ENCODE measurements around the gene BEND7.

- RRBS, result no CpG with 5 or more reads among the region's 3 CpGs
Measured at GRCh38 chr10:12720362-12720770, 281.1 kb downstream of the CCDC3 start.

DNA sequence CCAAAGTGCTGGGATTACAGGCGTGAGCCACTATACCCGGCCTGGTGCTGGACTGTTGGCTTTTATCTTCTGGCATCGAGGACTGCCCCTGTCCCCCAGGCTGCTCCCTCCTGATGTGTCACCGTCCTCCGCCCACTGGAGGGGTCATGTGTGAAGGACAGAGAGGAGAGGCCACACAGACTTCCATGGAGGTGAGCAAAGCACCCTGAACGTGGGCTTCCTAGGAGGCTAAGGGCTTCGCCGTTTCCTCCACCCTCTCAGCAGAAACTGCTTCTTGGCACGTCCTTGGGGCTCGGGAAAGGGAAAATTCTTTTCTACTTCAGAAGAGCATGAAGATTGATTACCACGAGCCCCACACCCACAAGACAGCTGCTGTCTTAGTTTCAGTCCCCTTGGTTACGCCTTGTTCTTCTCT lies 218.3 kb downstream of the CCDC3 start:
- RRBS, result no CpG with 5 or more reads among the region's 12 CpGs

DNA sequence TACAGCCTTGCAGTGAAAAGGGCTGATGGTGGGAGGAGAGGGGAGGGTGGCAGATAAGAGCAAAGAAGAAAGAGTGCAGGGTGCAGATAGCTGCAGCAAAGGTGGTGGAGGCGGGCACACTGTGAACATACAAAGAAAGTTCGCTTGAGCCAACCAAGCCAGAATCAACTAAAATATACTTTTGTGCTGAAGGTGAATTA lies 8.1 kb upstream of the OPTN start:
- RRBS, result no CpG with 5 or more reads among the region's 2 CpGs

- RRBS, result no CpG with 5 or more reads among the region's 8 CpGs
Measured at GRCh38 chr10:13109988-13110552, 10.1 kb downstream of the OPTN start.

GRCh38 chr10:13118206-13118745 lies 18.3 kb downstream of the OPTN start:
- RRBS, result no CpG with 5 or more reads among the region's 7 CpGs

GRCh38 chr10:13184734-13185593 lies 23.6 kb downstream of the MCM10 start:
- RRBS, result no CpG with 5 or more reads among the region's 5 CpGs

DNA sequence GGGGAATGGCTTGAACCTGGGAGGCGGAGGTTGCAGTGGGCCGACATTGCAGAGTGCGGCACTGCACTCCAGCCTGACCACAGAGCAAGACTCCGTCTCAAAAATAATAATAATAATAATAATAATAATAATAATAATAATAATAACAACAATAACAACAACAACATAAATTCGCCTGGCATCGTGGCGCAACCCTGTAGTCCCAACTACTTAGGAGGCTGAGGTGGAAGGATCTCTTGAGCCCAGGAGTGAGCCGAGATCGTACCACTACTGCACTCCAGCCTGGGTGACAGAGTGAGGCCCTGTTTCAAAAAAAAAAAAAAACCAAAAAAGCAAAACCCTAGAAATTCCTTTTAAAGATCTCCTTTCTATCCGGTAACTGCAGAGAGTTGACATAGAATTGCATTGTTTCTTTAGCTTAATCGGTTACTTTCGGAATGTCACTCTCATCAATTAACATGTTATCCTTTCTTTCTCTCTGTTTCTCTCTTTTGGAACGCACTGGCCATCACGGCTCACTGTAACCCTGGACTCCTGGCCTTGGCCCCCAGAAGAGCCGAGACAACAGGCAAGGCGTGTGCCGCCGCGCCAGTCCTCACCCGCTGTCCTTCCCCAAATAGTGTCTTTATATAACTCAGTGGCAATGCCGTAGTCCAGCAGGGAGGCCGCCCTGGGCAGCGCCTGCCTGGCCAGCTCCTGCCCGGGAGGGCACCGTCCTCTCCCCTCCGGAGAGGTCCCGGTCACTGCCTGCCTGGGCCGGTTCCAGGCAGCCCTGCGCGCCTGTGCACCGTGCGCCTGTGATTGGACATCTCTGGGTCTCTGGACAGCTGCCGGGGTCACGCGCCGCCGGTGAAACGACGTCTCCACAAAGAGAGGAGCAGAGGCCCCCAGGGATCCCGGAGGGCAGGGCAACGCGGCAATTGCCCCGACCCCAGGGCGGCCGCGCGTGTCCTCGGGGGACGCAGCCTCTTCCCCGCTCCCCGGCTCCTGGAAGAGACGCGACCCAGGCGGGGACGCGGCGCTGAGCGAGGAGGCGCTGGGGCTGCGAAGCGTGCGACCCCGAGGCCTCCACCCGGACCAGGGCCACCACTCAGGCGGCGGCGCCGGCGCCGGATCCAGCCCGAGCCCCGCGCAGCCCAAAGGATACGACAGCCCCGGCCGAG lies 662 bp downstream of the PHYH start:
- RRBS, result 2% methylated on average over 25 of the region's 76 CpGs

DNA sequence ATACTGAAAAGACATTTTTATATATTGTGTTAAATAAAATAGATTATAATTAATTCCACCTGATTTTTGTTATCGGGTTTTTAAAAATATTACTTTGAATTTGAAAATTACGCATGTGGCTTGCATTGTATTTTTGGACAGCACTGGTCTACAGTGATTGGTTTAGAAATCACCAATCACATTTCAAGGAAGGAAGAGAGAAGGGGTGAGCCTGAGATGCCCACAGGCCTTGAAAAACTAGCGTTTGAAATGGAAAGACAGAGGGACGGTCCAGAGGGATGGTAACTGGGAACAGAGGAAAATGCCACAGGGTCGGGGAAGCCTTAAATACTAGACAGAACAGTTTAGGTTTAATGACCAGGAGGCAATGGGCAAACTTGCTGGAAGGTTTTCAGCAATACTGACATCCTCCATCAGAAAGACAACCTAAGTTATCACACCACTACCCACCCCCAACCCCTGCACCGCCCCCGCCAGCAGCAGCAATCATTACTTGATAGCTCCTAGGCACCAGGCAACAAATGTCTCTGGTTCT lies 7.0 kb downstream of the SEPHS1 start:
- RRBS, result no CpG with 5 or more reads among the region's 7 CpGs

DNA sequence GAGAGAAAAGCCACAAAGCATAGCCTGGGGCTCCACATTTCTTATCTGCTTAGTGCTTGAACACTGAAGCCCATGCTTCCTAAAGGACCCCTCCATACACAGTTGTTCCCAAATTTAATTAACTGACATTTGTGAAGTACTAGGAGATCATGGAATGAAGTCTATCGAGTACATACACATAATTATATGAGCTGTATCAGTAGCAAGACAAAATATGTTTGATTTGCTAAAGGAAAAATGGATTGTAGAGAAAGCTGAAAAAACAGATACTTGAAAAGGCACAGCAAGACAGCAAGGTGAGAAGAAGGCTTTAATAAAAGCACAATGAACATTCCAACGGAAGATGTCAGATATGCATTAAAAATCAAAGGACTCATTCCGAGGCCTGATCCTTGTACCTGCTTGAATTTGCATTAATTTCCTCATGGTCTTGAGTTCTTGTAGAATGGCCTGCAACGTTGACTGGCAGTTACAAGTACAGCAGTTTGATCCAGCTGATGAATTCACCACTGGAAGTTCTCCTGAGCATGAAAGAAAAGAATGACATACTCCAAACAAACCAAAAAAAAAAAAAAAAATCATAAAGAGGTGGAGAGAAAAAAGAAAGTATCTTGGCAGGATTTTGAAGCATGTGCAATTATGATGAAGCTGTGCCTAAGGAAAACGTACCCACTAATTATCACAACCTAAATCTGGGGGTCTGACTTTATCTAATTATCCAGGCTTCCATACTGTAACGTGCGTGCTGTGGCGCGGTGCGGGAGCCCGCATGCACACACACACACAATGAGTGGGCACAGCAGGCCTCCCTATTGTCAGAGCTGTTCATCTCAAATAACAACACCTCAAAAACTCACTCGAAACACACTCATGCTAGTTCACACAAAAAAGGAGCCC lies 32.2 kb downstream of the BEND7 start:
- RRBS, result no CpG with 5 or more reads among the region's 12 CpGs

- RRBS, result 1% methylated on average over 84 of the region's 168 CpGs
Measured at GRCh38 chr10:13528391-13529430, at the start of gene BEND7. Gene BEND7, minus strand, starts transcription at chr10:13529014.

DNA sequence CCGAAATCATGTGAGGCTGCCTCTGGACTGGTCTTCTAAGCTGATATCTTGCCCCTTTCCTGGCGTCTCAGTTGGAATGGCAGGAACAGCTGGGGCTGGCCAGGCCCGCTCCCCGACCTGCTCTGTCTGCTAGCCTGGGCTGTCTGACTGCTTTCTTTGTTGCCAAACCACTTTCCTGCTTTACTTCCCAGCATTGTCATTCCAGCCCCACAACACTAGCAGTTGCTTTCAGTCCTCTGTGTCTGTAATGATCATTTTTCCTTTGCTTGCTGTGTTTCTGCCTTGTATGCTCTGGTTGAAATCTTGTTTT lies 21.5 kb downstream of the PRPF18 start:
- RRBS, result no CpG with 5 or more reads among the region's 4 CpGs

GRCh38 chr10:13625004-13625630 lies 38.4 kb downstream of the PRPF18 start:
- RRBS, result no CpG with 5 or more reads among the region's 9 CpGs

- RRBS, result no CpG with 5 or more reads among the region's 8 CpGs
Measured at GRCh38 chr10:13648520-13648898, 61.7 kb downstream of the PRPF18 start.

DNA sequence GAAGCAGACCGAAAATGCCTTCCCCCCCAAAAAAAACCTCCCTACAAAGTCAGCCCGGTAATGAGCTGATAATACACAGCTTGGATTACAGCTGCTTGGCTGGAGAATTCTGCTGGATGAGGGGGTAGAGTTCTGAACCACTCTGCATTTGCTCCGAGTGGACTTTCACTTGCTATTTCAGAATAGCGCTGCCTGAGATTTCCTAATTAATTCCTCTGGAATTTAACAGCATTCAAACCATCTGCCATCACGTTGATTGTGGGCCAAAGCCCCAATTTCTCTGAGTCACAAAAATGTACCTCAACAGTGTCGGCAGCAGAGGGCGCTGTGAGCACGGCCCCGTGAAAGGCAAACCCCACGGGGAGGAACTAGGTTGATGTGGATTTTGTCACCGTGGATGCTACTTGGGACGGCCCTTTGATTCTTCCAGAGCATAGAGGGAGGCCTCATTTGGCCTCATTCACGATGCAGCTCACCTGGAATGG lies 73.1 kb downstream of the PRPF18 start:
- RRBS, result no CpG with 5 or more reads among the region's 13 CpGs

DNA sequence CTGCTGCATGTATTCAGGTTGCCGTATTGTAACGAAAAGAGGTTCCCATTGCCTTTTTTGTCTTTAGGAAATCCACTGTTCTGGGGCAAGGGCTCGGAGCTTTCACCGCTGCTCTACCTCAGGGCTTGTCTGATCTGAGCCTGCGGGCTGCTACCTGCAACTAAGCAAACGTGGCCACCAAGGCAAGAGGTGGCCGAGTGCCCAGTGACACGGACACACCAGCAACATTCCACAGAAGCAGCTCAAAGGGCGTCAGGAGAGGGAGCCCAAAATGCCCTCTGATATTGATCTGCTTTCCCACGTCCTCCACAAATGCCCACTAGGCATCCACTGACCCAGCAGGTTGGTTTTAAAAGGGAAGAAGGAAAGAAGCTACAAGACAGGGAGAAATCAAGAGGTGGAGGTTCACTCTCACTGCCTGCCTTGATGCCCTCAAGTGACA lies 92.9 kb downstream of the PRPF18 start:
- RRBS, result no CpG with 5 or more reads among the region's 10 CpGs

DNA sequence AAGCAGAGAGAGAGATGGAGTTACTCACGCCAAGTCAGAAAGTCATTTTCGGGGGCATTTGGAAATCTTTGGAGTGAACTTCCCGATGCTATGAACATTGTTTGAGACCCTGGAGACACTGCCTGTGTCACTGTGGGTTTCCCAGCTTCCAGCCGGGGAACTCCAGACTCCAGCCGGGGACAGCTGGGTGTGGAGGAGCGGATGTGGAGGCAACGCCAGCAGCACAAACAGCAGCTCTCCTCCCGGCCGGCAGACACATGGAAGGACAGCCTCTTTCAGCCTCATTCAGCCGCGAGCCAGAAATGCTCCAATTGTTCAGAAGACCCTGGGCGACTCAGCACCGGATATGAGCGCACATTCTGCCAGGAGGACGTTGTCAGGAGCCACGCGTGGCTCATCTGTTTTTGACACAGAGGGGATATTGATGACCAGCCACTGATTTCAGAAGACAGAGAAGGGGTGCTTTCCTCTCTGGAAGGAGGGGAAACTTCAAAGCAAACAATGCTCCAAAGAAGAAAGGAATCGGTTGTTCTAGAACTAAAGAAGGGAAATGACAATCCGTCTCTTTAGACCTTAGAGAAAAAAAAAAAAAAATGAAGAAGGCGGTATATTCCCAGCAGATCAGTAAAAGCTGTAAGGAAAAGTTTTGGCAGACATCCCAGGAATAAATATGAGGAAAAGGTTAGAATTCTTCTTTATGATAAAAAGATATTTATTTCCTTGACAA lies 97.7 kb downstream of the PRPF18 start:
- RRBS, result 79% methylated on average over 4 of the region's 20 CpGs

DNA sequence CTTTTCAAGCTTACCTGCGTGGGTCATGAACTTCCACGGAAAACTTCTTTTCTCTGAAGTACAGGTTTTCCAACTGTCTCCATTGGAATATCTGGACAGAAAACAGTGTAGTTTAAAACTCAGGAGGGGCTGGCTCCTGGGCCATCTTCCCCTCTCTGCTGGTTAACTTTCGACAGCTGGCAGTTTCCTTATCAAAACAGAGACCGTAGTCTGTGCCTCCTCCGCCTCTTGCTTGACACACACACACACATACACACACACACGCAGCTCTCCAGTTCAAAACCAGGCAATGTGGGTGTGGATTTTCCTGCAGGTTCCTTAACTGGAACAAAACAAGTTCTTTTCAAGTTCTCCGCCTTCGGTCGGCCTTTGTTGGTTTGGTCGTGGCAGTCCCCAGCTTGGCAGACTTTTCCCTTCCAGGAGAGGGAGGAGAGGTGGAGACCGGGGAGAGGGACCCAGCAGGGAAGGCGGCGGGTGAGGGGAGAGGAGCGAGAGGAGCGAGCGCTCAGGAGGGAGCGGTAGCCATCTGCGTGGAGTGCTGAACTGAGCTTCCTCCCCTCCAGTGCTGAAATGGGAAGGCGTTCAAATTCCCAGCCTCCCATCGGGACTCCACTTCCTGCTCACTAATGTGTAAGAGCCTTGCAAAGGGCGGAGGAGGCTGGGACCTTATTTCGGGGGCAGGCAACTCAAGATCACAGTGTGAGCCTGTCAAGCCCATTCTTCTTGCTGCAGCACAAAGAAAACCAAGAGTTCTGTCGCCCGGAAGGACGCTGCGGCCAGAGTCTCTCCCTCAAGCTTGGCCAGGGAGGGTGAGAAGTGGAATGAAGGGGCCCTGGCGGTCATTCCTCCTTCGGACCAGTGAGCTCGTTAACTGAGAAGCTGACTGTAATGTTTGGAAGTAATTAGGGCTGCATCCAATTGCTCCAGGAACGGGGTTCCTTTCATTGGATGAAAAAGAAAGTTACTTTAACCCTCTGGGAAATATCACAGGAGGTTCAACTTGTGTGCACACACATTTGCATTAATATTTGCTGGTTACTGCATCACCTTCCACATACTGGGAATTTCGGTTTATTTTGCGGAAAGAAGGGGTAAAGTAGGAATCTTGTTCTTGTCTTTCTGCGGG lies 120.6 kb downstream of the PRPF18 start:
- RRBS, result no CpG with 5 or more reads among the region's 33 CpGs

DNA sequence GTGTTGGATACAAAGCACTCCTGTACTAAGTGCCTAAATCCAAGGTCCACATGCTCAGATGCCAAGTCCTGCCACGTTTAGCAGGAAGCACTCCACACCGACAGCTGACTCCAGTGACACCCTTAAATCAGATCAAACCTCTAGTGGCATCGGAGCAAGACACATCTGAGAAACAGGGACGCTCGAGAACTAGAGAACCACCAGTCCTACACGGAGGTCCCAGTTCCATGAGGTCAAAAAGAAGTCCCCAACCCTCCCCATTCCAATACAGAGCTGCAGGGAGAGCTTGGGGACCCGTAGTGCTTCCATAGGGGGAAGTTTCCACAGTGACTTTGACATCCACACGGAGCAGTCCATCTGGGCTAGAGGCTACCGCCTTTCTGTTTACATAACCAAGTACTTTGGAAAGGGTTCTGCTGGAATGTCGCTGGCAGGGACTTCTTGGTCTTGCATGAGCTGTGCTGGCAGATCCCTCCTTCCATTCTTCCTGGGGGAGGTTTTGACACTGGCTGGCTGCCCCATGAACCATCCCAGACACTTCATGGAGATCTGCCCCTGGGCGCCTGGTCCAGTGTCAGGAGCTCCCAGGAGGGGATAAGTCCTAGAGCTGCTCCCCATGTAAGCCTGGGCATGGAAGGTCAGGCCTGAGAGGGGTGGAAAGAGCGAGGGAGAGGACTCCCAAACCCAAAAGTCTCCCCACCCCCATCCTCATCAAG lies 290.7 kb downstream of the PRPF18 start:
- RRBS, result no CpG with 5 or more reads among the region's 12 CpGs

DNA sequence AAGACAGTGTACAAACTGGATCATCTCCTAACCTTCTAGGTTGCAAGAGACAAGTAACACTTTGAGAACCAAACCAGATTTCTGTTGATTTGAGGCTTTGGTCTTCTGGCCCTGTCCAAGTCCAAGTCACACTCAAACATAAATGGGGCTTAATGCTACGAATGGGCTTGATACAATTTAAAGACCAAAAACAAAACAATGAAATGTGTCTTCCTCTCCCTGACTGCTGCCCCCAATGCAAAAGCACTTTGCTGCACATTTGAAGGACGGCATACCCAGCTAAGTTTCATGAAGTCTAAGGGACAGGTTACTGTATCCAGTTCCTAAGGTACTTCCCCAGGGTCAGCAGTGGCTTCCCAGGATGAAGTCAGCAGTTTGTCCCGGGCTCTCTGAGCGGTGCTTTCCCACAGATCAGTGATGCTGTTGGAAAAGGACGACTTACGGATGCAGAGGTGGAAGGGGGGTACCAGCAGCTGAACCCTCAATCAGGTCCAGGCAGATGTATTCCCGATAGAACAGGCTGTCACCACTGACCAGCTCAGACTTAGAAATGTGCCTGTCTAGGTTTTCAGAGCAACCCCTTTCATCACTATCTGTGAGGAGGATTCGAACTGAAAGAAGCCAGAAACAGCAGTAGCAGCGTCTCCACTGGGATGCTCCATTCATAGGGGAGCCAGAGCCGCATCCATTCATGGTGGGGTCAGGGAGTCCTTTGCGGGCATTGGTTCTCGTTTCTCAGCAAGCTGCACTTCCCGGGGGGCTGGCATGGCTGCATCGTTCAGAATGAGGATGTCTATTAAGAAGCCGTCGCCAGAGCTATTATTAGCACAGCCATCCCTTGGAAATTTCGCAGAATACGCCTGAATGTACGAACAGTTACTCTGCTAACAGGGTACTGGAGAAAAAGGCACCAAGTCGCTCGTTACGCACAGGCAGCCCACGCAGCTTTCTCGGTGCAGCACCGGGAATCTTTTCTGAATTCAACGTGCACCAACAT lies 303.6 kb downstream of the PRPF18 start:
- RRBS, result no CpG with 5 or more reads among the region's 26 CpGs

DNA sequence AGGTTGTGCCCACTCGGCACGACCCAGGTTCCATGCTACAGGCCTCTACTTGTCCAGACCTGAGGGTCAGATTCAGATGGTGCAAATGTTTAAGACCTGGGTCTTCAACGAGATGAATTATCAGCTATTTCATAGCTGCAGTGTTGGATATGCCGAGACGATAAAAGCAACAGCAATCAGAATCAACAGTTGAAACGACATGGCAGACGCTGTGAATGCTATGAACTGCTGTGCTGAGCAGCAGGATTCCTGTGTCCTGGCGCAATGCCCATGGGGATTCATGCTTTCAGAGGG lies 256.5 kb downstream of the FRMD4A start:
- RRBS, result no CpG with 5 or more reads among the region's 8 CpGs

All from HTR-8/SVneo (cell line).